Measurements from ENCODE around the gene CDSN.

DNA sequence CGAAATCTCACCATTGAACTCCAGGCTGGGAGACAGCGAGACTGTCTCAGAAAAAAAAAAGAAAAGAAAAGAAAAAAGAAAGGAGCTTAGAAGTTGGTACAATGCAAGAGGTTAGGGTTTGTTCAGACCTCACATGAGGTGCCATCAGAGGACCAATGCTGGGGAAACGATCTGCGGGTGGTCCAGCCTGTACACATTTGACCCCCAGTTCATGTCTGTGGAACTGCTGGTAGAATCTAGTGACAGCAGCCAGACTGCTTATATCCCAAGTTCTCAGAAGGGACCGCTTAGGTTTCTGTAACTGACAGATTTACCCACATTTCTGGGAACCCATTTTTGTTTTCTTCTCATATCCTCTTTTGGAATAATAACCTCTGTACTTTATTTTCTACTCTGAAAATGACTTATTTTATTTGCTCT, 4.7 kb downstream of the PPP1R18 start:
- PRO-cap, 2 experiments, result no peak in any of the 2 experiments

DNA sequence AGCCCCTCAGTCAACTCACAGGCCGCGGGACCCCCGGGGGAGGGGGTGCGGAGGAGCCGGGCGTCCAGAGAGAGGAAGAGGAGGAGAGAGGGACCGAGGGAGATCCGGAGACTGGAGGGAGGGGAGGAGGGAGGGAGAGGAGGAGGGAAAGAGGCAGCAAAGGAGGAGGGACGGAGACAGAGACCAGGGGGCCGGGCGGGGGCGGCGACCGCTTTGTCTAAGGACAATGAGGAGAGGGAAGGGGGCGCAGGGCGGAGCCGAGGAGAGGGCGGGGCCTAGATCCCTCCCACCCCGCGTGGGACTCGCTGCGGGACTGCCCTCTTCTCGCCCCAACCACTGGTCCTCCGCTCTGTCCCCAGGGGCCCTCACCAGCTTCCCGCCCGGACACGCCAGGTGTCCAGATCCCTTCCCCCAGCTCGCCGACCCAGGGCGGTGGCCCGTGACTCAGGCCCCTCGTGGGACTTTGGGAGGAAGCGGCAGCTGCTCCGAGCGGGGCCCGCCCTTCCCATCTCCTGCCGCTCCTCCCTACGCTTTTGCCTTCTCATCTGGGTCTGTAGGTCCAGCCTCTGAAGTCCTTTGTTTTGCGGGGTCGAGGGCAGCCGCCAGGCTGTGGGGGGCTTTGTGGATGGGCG, 766 bp upstream of the PPP1R18 start:
- PRO-cap, 2 experiments, result peak in 2 of 2 experiments; most common plus-strand start position 156 of the sequence (in 1); most common minus-strand start position 113 of the sequence (in 2)

DNA sequence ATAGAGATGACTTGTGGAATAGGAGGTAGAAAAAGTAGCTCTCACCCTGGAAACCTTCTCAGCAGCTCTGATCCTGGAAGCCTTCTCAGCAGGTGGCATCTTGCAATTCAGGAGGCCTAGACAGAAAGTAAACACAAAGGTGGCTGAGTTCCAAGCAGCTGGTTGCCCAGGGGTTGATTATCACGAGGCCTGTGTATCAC, 9.8 kb downstream of the MDC1 start:
- PRO-cap, 2 experiments, result peak in 1 of 2 experiments; most common minus-strand start position 69 of the sequence (in 1)

DNA sequence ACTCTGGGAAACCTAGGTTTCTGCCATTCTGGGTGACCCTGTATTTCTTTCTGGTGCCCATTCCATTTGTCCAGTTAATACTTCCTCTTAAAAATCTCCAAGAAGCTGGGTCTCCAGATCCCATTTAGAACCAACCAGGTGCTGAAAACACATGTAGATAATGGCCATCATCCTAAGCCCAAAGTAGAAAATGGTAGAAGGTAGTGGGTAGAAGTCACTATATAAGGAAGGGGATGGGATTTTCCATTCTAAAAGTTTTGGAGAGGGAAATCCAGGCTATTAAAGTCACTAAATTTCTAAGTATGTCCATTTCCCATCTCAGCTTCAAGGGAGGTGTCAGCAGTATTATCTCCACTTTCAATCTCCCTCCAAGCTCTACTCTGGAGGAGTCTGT, 4.4 kb downstream of the TUBB start:
- PRO-cap, 2 experiments, result no peak in any of the 2 experiments

DNA sequence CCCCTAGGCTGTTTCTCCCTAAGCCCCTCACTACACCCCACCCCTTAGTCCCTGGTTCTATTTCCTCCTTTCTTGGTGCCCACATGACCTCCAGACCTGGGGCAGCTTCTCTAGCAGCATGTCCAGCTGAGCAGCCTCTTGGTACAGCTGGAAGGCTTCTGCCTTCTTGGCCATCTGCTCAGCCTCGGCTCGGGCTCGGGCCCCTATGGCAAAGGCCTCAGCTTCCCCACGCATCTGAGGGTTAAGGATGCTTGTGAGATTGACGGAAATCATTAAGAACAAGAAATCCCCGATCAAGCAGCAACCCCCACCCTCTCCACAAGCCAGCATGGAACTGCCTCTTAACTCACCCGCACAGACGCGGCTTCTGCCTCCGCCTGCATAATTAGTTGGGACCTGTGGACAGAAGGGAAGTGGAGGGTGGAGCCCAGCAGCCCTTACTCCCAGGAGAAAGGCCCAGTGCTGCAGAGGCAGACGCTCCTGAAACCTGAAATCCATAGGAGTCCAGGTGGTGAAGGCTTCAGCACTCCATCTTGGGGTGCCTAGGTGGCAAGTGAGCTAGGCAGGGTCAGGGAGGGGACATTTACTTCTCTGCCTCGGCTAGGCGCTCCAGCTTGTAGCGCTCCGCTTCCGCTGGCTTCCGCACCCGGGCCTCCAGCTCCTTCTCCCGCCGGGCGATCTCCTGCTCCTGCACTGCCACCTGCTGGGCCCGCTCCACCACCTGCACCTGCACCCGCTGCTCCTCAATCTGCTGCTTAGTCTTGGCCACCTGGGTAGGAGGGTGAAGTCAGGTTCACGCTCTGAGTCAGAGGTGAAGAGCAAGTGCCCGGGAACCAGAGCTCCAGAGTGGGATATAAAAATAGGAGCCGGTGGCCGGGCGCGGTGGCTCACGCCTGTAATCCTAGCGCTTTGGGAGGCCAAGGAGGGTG, 10.4 kb downstream of the TUBB start:
- PRO-cap, 2 experiments, result peak in 1 of 2 experiments; most common minus-strand start position 750 of the sequence (in 1)

- PRO-cap, 2 experiments, result peak in 1 of 2 experiments; most common minus-strand start chr6:30743478 (in 1)
Measured at GRCh38 chr6:30743459-30744076, 779 bp downstream of the IER3 start.

- PRO-cap, 2 experiments, result peak in 2 of 2 experiments; most common plus-strand start chr6:30749187 (in 2); most common minus-strand start chr6:30749721 (in 2)
Measured at GRCh38 chr6:30748807-30749923, 4.8 kb upstream of the IER3 start.

DNA sequence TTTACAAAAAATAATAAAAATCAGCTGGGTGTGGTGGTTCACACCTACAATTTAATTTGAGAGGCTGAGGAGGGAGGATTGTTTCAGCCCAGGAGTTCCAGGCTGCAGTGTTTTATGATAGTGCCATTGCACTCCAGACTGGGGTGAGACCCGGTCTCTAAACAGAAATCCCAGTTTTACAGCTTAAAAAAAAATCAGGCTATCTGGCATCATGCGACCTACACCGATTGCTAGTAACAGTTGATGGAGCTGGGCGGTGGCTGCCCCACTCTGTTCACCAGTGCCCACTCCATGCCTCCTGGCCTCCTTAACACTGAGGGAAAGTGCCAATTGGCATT, 64.9 kb upstream of the IER3 start:
- PRO-cap, 2 experiments, result no peak in any of the 2 experiments

DNA sequence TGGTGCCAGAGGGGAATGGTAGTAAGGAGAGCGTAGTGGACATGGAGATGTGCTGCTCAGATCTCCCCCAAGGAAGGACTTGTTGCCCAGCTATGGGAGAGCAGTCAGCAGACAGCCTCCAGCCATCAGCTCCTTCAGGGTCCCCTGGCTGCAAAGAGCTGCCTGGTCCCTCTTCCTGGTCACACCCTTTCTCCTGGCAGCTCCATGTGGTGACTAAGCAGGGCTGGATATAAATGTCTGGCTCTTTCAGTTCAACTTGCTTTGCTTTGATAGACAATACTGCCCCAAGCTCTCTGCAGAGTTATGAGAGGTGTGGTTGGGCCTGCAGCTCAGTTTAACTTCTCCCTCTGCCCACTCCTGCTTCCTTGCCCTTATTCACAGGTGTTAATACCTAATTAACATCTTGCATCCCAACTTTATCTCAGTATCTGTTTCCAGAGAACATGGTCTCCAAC, 64.1 kb upstream of the DDR1 start:
- PRO-cap, 2 experiments, result peak in 2 of 2 experiments; most common plus-strand start position 298 of the sequence (in 1); most common minus-strand start position 152 of the sequence (in 2)

GRCh38 chr6:30826886-30827589, 57.3 kb upstream of the DDR1 start:
- PRO-cap, 2 experiments, result peak in 1 of 2 experiments; most common plus-strand start chr6:30827197 (in 1); most common minus-strand start chr6:30827069 (in 1)

DNA sequence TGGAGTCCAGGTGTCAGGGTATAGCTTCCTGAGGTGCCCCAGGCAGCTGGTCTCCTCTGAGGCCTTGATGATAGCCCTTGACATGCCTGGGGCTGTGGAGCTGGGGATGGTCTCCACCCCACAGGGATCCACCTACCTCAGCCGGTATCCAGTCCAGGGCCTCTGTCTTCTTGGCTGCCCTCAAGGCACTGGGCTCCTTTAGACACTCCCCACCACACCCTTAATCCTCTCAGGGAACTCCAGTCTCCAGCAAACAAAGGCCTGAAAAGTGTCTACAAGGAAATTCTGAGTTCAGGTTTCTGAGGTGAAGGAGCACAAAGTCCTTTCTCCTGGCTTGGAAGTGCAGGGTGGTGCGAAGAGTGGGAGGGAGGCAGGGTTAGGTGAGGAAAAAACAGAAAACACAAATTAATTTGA, 44.6 kb upstream of the DDR1 start:
- PRO-cap, 2 experiments, result no peak in any of the 2 experiments

GRCh38 chr6:30875953-30876590, 8.2 kb upstream of the DDR1 start:
- PRO-cap, 2 experiments, result no peak in any of the 2 experiments

DNA sequence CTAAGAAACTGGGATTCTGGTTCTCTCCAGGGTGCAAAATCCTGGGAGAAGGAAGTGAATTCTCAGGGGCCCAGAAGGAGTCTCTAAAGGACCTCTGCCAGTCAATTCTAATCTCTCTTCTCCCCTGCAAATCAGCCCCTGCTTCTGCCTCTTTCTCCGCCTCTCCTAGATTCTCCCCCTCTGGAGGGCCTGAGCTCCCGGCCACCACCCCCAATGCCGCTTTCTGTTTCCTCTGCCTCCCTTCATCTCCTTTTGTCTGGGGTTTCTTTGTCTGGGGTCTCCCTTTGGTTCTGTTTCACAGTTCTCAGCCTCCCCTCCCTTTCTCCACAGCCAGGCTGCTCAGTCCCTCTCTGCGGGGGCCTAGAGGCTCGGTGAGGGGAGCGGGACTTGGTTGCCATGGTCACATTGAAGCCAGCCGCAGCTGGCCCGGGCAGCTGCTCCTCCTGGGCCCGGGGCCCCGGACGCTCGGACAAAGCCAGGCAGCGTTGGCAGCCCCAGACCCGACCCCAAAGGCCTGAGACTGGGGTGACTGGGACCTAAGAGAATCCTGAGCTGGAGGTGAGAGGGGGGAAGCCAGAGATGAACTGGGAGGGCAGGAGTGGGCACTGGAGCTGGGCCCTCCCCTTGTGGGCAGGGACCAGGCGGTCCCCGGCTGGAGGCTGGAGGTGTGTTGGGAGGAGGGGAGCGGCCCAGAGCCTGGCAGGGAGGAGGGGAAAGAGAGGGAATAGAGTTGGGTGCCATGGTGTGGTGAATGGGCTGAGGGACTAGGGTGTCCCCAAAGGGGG, 3.6 kb upstream of the DDR1 start:
- PRO-cap, 2 experiments, result no peak in any of the 2 experiments

DNA sequence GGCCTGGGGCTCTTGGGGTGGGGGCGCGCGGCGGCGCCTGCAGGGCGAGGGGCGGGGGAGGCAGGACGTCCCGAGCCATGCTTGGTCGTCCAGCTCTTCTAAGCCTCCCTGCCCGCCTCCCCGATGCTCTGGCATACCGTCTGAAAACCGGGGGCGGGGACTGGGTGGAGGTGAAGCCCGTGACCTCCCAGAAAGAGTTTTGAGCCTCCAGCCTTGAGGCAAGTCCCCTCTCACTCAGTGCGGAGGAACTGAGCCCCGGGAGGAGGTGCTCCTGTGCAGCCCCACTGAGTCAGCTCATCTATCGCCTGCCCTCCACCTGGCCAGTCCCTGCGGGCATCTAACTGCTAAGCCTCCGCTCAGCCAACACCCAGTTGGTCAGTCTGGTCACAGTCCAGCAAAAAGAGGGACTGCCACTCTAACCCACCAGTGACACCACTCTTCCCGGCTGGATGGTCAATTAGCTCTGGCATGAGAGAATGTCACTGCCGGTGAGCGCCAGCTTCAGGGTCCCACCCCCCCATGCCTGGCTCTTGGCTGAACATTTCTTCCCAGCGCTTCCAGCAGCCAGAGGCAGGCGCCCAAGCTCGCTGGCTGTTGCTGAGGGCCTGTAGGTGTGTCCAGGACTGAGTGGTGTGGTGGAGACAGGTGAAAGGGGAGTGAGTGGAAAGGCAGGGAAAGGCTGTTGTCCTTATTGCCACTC, 575 bp downstream of the DDR1 start:
- PRO-cap, 2 experiments, result peak in 1 of 2 experiments; most common plus-strand start position 237 of the sequence (in 1); most common minus-strand start position 125 of the sequence (in 1)

DNA sequence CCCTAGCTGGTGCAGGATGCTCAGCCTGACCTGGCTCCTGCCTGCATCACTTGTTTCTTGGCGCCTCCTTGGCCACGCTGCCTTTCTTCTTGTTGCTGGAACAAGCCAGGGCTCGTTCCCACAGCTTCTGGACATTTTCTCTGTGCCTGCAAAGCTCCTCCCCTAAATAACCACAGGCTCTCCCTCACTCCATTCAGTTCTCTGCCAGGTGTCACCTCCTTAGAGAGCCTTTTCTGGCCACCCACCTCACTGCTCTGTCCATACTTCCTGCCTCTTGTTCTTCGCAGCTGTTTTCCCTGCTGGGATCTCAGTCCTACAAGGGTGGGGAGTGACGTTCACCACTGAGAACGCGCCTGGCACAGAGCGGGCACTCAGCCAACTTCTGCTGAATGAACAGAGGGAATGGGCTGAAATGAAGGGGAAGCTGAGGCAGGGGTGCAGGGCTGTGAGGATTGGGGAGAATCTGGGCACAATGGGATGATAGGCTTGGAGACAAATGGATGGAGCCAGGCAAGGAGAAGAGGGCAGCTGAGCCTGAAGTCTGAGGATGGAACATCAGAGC, 6.0 kb downstream of the DDR1 start:
- PRO-cap, 2 experiments, result no peak in any of the 2 experiments

GRCh38 chr6:30948917-30950453, 8.7 kb downstream of the MUCL3 start:
- PRO-cap, 2 experiments, result no peak in any of the 2 experiments

- PRO-cap, 2 experiments, result no peak in any of the 2 experiments
Measured at GRCh38 chr6:31120359-31120558, at the start of gene CDSN. Gene CDSN, minus strand, starts transcription at chr6:31120446.

- PRO-cap, 2 experiments, result no peak in any of the 2 experiments
Measured at GRCh38 chr6:31158992-31159826, 820 bp downstream of the TCF19 start.

DNA sequence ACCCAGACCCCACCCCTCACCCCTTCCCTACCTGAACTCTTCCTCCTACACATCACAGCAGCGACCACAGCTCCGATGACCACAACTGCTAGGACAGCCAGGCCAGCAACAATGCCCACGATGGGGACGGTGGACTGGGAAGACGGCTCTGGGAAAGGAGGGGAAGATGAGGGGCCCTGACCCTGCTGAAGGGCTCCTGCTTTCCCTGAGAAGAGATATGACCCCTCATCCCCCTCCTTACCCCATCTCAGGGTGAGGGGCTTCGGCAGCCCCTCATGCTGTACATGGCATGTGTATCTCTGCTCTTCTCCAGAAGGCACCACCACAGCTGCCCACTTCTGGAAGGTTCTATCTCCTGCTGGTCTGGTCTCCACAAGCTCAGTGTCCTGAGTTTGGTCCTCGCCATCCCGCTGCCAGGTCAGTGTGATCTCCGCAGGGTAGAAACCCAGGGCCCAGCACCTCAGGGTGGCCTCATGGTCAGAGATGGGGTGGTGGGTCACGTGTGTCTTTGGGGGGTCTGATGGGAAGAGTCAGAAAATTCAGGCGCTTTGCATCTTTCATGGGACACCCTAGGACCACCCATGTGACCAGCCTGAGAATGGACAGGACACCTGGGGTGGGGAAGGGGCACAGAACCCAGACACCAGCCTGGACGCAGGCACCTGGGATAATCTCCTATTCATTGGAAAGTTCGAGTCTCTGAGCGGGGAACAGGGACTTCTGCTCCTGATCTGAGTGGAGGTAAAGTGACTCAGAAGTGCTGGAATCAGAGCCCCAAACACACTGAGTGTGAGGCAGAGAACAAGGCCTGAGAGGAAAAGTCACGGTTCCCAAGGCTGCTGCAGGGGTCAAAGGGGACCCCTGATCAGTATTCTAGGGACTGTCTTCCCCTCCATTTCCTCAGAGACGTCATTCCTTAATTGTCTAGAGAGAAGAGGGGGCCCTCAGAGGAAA, 1.6 kb downstream of the HLA-B start:
- PRO-cap, 2 experiments, result no peak in any of the 2 experiments

DNA sequence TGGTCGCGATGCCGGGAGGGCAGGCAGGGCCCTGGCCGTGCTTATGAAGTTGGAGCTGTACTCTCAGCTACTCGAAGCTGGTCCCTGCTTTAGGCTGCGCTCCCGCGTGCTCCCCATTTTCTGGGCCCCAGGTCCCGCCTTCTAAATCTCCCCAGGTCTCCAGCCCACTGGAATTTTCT, 216 bp upstream of the MICA start:
- PRO-cap, 2 experiments, result peak in 2 of 2 experiments; most common minus-strand start position 143 of the sequence (in 2)

All from Colon Carcinoma Metastatic in the Lung (tissue), 2 donors.